HCT116 (cell line): ENCODE measurements around a stretch of chr14.

- RRBS: no CpG with 5 or more reads among the region's 13 CpGs
Observed at GRCh38 chr14:106850508-106851284, 1324.3 kb downstream of the TMEM121 start.

DNA sequence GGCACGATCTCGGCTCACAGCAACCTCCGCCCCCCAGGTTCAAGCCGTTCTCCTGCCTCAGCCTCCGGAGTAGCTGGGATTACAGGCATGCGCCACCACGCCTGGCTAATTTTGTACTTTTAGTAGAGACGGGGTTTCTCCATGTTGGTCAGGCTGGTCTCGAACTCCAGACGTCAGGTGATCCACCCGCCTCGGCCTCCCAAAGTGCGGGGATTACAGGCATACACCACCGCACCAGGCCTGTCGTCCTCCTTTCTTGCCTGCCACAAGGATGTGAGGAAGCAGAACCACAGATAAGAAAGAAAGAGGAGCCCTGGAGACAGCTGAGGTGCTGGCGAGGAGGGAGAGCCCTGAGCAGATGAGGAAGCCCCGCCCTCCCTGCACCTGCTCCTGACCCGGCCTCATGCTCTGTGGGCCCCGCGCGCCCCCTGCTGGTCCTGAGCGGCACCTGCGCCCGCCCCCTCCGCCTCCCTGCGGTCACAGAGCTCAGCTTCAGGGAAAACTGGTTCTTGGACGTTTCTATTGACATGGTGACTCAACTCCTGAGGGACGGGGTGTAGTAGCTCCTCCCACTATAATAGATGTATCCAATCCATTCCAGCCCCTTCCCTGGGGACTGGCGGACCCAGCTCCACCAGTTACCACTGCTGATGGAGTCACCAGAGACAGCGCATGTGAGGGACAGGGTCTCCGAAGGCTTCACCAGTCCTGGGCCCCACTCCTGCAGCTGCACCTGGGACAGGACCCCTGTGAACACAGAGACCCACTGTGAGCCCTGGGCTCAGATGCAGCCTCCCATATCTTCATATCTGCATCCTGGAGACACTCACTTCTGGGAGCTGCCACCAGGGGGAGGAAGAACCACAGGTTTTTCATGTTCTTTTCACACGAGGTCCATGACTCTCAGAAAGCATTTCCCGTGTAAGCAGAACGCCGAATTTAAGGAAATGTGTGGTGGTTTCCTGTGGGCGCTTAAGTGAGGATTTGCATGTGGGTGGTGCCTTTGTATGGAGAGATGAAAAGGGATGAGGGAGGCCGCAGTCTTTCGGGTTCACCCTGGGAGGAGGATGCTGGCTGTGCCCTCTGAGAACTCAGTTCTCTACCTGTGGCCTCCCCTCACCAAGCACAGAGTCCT lies 1346.3 kb downstream of the TMEM121 start:
- RRBS: no CpG with 5 or more reads among the region's 38 CpGs